ENCODE measurements around a stretch of chr7.

DNA sequence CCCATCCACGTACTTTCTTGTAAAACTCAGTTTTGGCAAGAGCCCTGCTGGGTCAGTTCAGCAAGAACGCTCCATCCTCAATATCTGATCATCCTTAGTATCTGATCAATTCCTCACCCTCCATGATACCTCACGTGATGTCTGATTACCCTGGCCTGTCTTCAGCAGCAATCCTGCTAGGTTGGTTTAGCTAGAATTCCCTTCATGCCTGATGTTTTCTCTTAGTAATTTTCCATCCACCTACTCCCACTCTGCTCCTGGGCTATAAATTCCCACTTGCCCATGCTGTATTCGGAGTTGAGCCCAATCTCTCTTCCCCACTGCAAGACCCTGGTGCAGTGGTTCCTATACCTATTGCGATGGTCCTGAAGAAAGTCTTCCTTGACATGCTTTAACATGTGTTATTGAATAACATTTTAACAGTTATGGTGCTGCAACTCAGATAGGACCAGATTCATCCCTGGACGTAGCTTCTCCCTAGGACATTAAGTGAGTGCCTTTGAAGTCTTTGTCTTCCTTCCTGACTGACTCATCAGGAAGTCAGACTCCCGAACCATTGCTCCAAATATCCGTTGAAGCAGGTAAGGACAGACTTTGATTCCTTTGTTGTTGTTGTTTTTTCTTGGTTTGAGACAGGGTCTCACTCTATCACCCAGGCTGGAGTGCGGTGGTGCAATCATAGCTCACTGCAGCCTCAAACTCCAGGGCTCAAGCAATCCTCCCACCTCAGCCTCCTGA, 29.3 kb upstream of the CLDN3 start:
- PRO-cap, 3 experiments, result no peak in any of the 3 experiments
- RAMPAGE, long total RNA, result no peak
- RRBS, 2 experiments, result no CpG with 5 or more reads among the region's 9 CpGs

- PRO-cap, 3 experiments, result no peak in any of the 3 experiments
- RAMPAGE, long total RNA, result no peak
- RRBS, 2 experiments, result no CpG with 5 or more reads among the region's 10 CpGs
Measured at GRCh38 chr7:73890116-73890513, 29.2 kb downstream of the TMEM270 start.

DNA sequence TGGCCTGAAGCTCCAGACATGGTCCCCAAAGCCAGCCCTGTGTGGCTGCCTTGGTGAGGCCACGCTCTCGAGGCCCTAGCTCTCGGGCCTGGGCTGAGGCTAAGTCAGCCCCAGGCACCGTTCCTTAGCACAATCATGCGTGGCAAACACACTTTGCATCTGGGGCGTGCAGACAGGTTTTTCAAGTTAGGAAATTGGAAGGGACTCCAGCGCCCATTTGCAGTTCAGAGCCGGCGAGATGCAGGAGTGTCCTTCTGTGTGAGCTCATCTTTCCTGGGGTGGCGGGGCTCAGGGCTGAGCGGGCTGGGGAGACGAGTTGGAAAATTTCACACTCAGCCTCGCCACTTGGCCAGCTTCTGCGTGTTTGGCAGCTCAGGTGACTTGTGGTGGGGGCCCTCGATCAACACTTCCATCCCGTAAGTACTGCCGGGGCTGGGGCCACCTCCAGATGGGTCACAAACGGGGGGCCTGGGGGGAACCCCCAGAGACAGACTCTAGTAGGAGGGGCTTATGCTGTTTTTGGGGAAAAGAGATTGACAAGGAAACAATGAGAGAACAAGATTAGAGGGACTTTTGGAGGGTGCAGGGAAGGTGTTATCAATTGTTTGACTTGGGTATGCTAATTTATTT, 55.7 kb downstream of the TMEM270 start:
- PRO-cap, 3 experiments, result no peak in any of the 3 experiments
- RAMPAGE, long total RNA, result no peak
- RRBS, 2 experiments, result no CpG with 5 or more reads among the region's 18 CpGs

DNA sequence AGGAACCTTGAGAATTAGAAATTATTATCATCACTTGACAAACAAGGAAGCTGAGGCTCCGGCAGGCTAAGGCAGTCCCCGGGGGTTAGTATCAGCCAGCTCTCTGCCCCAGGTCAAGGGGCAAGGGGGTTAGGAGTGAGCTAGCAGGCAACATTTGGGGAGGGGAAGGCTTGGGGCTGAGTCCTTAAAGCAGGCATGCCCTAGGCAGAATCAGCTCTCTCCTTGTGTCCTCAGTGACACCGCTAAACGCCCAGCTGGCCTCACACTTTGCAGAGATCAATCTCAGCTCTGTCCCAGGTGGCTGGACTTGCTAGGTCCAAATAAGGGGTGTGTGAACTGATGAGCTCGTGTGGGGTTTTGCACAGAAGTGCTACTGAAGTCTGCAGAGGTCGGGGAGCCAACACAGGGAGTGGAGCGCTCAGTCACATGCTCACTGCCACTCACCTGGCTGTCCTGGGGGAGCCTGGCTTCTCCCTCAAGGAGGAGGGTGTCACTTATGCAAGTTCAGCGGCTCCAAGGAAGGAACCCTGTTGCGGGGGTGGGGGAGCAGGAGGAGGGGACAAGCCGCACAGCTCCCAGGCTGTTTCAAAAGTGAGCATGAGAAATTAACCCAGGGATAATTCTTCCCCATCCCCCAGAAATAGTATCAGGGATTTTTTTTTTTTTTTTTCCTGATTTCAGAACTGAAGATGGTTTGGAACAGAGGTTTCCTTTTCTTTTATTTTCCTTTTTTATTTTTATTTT, 2.0 kb downstream of the ELN start:
- PRO-cap, 3 experiments, result no peak in any of the 3 experiments
- RAMPAGE, long total RNA, result no peak
- RRBS, 2 experiments, result no CpG with 5 or more reads among the region's 10 CpGs

GRCh38 chr7:74032922-74033995, 5.3 kb downstream of the ELN start:
- PRO-cap, 3 experiments, result no peak in any of the 3 experiments
- RAMPAGE, long total RNA, result no peak
- RRBS, 2 experiments, result 9 to 13% methylated on average over 3 of the region's 29 CpGs

DNA sequence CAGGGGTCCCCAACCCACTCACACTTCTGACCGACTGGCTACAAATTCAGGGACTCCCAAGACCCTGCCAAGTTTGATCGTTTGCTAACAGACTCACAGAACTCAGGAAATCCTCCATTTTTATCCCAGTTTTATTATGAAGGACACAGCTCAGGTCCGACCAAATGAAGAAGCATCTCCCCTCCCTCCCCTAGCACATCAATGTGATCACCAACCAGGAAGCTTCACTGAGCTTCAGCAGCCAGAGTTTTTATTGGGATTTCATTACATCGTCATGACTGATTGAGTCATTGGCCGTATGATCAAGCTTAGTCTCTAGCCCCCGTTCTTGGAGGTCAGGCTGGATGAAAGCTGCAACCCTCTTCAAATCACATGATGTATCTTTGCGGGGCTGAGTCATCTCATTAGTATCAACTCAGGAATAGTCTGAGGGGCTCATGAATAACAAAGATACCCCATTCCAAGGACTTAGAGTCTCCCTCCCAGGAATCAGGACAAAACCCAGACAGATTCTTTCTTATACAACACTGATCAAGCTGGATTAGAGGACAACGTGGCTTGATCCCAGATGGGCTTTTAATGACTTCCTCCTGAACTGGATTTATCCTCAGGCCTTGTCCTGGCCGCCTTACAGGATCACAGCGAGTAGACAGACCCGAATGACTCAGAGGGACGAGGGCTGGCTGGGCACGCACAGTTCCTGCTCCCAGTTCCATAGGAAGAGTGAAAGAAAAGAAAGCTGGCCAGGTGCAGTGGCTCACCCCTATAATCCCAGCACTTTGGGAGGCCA, 14.4 kb downstream of the LIMK1 start:
- PRO-cap, 3 experiments, result peak in 2 of 3 experiments; most common plus-strand start position 667 of the sequence (in 1); most common minus-strand start position 226 of the sequence (in 2)
- RAMPAGE, long total RNA, result no peak
- RRBS, 2 experiments, result no CpG with 5 or more reads among the region's 13 CpGs

DNA sequence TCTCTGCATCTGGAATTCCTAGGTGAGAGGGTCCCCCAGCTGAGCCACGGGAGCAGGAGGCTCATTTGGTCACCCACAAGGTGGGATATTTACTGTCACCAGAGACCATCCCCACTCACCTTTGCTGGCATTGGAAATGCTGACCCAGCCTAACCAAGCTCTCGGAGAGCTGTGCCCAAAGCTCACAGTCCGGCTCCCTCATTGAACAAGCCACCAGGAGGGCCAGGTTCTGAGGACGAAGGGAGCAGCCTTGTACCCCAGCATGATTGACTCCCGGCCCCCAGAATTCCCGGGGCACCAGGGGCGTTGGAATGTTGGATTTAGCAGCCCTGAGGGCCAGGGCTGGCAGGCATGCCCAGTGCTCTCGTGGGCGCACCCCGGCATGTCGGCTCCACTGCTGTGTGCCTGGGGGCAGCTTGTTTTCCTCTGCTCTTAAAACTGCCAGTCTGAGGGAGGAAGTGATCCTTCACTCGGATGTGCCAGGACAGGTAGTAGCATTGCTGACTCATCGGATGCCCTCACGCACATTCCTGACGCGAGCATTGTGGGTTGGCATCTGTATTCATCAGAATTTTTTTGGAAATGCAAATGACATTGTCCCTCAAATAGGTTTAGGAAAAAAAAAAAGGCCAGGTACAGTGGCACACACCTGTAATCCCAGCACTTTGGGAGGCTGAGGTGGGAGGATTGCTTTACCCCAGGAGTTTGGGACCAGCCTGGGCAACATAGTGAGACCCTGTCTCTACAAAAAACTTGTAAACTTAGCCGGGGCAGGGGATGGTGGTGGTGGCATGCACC, 23.4 kb downstream of the CLIP2 start:
- PRO-cap, 3 experiments, result no peak in any of the 3 experiments
- RAMPAGE, long total RNA, result no peak
- RRBS, 2 experiments, result 76 to 77% methylated on average over 7 of the region's 17 CpGs

DNA sequence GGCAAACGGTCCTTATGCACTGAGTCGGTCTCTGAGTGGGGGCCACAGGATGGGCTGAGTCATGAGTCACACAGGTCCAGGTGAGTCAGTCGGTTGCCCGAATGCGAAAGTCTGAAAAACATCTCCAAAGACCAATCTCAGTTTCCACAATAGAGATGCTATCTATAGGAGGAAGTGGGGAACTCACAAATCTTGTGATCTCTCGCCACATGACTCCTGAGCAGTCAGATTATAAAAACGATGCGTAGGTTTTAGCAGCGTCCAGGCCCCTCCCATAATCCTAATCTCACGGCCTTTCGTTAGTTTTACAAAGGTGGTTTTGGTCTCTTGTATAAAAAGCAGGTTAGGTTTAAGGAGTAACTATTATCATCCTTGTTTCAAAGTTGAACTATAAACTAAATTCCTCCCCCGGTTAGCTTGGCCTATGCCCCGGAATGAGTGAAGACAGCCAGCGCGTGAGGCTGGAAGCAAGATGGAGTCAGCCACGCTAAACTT, 1.2 kb upstream of the GTF2IRD1 start:
- PRO-cap, 3 experiments, result no peak in any of the 3 experiments
- RAMPAGE, long total RNA, result no peak
- RRBS, 2 experiments, result no CpG with 5 or more reads among the region's 16 CpGs

DNA sequence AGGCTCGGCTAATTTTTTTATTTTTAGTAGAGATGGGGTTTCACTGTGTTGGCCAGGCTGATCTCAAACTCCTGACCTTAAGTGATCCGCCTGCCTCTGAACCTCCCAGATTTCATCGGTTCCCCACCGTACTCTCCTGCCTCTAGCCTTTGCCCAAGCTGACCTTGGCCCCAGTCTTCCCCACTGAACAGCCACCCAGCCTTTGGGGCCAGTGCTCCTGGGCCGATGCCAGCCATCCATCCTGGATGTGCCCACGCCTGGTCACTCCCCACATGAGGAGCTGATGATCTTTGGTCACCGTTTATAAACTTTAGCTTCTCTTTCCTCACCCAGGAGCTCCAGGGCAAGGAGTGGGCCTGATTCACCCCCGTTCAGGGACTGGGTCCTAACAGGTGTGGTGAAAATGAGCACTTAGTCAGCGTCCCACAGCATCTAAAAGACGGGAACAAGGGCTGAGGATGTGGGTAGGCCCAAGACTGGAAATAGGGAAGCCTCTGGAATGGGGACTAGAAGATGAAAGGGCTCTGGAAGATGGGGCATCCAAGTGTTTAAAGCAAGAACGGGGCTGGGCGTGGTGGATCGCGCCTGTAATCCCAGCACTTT, 22.9 kb downstream of the GTF2IRD1 start:
- PRO-cap, 3 experiments, result no peak in any of the 3 experiments
- RAMPAGE, long total RNA, result no peak
- RRBS, 2 experiments, result no CpG with 5 or more reads among the region's 14 CpGs

- PRO-cap, 3 experiments, result peak in 1 of 3 experiments; most common plus-strand start chr7:74514260 (in 1); most common minus-strand start chr7:74514160 (in 1)
- RAMPAGE, long total RNA, result no peak
- RRBS, 2 experiments, result 15 to 19% methylated on average over 5 to 7 of the region's 22 CpGs
Measured at GRCh38 chr7:74513926-74514806, 60.5 kb downstream of the GTF2IRD1 start.

DNA sequence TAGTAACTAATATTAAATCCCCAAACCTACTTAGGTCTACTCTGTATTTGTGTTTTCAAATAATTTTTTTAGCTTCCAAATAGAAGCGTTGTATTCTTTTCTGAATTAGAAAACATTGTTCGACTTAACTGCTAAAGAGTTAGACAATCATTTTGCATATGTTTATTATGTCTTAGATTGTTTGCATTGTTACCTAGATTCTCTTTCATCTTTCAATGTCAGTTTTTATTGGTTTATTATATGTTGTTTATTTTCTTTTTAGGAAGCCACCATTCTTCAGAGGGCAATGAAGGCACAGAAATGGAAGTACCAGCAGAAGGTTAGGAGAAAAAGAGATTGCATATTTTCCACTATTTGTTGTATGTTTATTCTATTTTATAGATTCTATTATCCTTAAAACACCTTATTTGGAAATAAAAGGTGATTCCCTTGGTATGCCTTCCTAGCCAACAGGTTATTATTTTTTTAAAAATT, 57.1 kb upstream of the NCF1 start:
- PRO-cap, 3 experiments, result no peak in any of the 3 experiments
- RAMPAGE, long total RNA, result no peak
- RRBS, 2 experiments, result no CpG with 5 or more reads among the region's 2 CpGs

- PRO-cap, 3 experiments, result no peak in any of the 3 experiments
- RAMPAGE, long total RNA, result no peak
- RRBS, 2 experiments, result no CpG with 5 or more reads among the region's 5 CpGs
Measured at GRCh38 chr7:74730055-74730426, 43.8 kb upstream of the NCF1 start.

- PRO-cap, 3 experiments, result no peak in any of the 3 experiments
- RAMPAGE, long total RNA, result no peak
- RRBS, 2 experiments, result no CpG with 5 or more reads among the region's 9 CpGs
Measured at GRCh38 chr7:74762203-74762545, 11.6 kb upstream of the NCF1 start.

GRCh38 chr7:74874760-74875239, 23.4 kb upstream of the GTF2IRD2 start:
- PRO-cap, 3 experiments, result no peak in any of the 3 experiments
- RAMPAGE, long total RNA, result no peak
- RRBS, 2 experiments, result 0% methylated on average over 1 of the region's 15 CpGs; no CpG with 5 or more reads in 1 of the 2 experiments

DNA sequence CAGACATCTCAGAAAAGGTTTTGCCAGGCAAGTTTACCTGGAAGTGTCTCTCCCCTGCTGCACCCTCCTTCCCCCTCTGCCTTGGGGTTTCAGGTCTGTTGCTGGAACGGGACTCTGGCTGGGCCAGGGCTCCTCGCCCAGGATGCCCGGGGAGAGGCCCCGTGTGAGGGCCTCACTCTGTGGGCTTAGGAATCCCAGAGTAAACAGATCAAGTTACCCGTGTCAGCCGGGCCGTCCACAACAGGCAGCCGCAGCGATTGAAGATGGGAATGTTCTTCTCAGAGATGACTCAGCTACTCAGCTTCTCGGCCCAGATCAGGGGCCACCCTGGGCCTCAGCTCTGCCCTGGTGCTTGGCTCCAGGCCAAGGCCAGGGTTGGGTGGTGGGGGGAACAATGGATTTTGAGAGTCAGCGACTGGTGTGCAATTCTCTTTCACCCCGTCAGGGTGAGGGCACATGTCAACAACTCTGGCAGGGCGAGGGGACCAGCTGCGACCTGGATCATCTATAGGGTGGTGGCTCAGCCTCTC, 29.4 kb downstream of the CASTOR2 start:
- PRO-cap, 3 experiments, result peak in 1 of 3 experiments; most common plus-strand start position 296 of the sequence (in 1); most common minus-strand start position 144 of the sequence (in 1)
- RAMPAGE, long total RNA, result no peak
- RRBS, 2 experiments, result no CpG with 5 or more reads among the region's 14 CpGs

DNA sequence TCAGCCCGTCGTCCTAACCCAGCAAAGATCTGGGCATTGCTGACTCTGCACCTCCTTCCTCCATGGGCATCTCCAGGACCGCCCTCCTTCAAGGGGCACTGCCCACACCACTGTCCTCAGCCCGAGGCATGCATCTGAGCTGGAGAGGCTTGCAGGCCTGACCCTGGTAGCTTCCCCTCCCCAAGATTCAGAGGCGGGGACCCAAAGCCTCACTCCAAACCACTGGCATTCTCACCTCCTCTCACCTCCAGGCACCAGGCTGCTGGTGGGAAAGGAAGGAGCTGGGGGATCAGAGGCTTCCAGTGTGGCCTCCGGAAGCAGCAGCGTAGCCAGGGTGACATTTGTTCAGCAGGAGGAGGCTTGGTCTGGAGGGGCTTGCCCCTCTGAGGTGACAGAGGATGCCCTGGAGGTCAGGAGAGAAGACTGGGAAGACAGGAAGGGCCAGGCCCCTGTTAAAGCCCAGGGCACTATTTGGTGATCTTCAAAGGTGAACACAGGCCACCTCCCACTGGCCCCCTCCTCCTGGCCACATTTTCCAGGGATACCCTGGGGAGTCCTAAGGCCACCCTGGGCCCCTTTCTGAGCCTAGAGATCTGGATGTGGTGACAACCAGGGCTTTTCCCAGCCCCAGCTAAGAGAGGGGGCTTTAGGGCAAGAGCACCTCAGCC, 44.8 kb downstream of the RCC1L start:
- PRO-cap, 3 experiments, result no peak in any of the 3 experiments
- RAMPAGE, long total RNA, result no peak
- RRBS, 2 experiments, result no CpG with 5 or more reads among the region's 7 CpGs

GRCh38 chr7:75419897-75420585, 24.6 kb downstream of the TRIM73 start:
- PRO-cap, 3 experiments, result no peak in any of the 3 experiments
- RAMPAGE, long total RNA, result no peak
- RRBS, 2 experiments, result no CpG with 5 or more reads among the region's 18 CpGs

- PRO-cap, 3 experiments, result no peak in any of the 3 experiments
- RAMPAGE, long total RNA, result no peak
- RRBS, 2 experiments, result no CpG with 5 or more reads among the region's 15 CpGs
Measured at GRCh38 chr7:75639711-75640319, 98.9 kb downstream of the HIP1 start.

GRCh38 chr7:75739084-75740182, 692 bp upstream of the HIP1 start:
- PRO-cap, 3 experiments, result peak in 2 of 3 experiments; most common plus-strand start chr7:75739310 (in 1); most common minus-strand start chr7:75739253 (in 1)
- RAMPAGE, long total RNA, result no peak
- RRBS, 2 experiments, result 2 to 3% methylated on average over 18 of the region's 87 CpGs

DNA sequence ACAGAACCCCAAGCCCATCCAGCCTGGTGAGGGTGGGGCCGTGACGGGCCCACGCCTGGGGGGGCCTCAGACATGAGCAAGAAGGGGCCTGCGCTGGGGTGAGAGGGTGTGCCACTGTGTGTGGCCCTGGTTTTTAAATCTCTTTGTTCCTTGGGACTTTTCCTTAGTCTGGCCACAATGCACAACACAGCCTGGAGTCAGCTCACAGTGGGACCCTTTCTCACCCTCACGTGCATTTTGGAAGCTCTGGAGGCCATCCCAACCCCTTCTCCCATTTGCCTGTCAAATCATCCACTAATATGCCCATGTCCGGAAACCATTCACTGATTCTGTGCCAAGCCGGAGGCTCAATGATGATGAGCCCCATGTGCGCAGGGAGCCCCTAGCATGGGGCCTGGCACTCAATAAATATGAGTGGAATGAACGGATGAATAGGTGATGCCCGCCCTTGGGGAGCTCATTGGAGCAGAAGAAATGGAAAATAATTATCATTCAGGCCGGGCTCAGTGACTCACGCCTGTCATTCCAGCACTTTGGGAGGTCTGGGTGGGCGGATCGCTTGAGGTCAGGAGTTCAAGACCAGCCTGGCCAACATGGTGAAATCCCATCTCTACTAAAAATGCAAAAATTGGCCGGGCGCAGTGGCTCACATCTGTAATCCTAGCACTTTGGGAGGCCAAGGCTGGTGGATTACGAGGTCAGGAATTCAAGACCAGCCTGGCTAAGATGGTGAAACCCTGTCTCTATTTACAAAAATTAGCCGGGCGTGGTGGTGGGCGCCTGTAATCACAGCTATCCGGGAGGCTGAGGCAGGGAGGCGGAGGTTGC, 10.9 kb downstream of the RHBDD2 start:
- PRO-cap, 3 experiments, result no peak in any of the 3 experiments
- RAMPAGE, long total RNA, result no peak
- RRBS, 2 experiments, result no CpG with 5 or more reads among the region's 22 CpGs